PC-3 (cell line): ENCODE data around the gene CRADD.

DNA sequence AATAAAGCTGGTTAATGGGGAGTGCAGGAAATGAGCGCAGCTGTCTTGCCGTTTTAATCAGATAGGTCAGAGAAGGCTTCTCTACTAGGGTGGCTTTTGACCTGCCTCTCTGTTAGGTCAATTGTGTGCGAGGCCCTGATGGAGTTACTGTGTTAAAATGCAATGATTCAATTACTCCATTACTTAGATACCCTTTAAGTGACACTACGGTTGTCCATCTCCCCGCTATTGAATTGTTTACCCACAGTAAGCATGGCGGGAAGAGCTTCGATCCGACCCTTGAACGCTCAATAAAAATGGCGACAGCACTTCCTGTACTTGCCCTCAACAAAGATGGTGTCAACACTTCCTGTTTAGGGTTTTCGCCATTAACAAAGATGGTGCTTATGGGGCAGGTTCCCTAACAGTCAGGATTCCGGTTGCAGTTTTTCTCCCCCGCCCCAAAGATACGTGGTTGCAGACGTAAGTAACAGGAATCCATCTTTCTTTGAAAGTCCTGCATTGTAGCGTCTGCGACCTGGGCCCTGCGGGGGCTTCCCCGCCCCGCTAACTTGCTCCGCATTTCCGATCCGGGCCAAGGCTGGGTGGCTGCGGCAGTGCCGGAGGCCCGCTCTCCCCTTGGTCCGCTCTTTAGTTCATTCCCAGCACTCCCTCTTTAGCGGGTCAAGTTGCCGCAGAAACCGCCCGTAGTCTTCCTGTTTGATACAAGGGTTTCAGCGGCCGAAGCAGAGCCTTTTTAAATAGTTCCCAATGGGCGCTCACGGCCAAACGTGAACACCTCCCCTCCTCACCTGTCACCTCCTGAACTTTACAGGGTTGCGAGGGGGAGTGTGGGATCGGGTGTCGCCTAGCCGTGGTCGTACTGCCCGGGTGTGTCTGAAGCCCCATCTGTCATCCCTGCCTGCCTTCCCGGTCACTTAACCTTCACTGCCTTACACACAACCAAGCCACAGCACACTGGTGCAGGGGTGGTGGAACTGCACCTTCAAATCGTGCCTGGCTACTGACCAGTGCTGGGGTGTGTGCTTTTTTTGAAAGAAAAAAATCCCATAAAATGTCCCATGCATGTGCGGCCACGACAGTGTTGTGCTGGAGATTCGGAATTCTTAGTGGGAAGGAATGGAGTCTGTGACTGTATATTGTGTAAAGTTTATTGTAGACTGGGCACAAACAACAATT, at the start of gene CRADD:
CRADD (plus strand) TSS at position 365 of the 1,179 bp plus-strand sequence.
- RAMPAGE, long total RNA = no peak

DNA sequence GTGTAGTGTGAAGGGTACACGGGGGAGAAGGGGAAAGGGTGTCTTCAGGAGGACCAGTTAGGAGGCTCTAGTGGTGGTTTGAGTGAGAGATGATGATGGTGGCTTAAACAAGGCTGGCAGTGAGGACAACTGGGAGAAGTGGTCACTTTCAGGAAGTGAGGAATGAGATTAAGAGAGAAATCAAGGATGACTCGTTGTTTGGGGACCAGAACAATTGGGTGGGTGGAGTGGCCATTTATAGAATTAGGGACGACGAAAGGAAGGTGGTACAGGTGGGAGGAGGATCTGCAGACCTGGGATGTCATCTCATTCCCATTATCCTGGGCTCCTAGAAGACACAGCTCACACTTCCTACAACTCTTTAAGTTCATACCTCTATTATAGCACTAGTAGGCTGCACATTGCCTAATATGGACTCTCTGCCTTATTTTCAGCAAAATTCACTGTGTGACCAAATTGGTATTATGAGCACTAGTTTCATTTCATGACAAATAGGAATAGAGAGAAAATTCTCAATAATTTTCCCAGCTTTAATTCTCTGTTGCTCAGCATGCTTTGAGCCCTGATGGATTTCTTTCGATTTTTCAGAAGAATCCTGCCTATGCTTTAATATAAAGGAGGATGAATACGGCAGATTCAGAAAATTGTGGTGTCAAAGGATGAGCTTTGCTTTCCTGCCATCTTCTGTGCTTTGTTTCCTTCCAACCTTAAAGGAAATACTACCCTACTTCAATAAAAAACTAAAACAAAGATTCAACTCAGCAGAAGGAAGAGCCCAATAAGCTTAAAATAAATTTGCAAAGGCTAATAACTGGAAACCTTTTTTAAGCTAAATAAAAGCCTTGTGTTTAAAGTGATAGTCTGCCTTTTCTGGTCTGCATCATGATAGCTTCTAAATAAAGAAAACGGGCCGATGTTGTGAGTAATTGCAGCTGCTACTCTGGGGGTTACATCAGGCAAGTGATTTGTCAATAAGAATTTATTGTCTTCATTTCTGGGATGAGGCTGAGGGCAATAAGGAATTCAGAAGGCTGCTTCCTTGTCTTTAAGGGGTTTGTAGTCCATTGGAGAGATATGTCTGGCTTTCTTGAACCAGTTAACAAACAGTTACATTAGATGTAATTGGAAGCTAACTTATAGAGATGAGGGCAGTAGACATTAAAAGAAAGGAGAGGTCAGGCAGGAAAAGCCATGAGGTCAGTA, 84.5 kb downstream of the CRADD start:
- RAMPAGE, long total RNA = no peak

GRCh38 chr12:93818866-93819512, 141.8 kb downstream of the CRADD start:
- RAMPAGE, long total RNA = no peak

DNA sequence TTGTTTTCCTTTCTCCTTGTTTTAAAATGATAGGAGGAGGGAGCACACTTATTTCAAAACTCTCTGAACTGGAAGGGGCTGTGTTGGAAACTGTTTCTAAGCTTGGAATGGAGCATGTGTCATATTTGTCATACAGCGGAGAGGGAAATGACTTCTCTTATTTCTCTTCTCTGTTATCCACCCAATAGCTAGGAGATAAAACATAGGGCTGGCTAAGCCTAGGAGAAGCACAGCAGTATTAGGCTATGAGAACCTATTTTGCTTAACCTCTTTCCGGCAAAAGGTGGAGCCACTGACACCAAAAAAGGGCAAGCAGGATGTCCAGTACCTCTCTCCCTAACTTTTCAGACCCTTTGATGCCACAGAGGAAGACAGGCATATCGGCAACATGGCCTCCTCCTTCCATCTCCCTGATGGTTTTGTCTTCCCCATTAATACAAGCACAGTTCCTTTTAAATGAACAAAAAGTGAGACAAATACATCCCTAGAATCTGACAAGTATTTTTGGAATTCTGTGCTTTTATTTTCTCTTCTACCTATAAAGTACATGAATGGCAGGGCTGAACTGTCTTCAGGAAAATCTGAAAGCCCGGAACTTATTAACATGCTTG, 148.4 kb downstream of the CRADD start:
- RAMPAGE, long total RNA = no peak

GRCh38 chr12:93849887-93850385, 172.8 kb downstream of the CRADD start:
- RAMPAGE, long total RNA = no peak

DNA sequence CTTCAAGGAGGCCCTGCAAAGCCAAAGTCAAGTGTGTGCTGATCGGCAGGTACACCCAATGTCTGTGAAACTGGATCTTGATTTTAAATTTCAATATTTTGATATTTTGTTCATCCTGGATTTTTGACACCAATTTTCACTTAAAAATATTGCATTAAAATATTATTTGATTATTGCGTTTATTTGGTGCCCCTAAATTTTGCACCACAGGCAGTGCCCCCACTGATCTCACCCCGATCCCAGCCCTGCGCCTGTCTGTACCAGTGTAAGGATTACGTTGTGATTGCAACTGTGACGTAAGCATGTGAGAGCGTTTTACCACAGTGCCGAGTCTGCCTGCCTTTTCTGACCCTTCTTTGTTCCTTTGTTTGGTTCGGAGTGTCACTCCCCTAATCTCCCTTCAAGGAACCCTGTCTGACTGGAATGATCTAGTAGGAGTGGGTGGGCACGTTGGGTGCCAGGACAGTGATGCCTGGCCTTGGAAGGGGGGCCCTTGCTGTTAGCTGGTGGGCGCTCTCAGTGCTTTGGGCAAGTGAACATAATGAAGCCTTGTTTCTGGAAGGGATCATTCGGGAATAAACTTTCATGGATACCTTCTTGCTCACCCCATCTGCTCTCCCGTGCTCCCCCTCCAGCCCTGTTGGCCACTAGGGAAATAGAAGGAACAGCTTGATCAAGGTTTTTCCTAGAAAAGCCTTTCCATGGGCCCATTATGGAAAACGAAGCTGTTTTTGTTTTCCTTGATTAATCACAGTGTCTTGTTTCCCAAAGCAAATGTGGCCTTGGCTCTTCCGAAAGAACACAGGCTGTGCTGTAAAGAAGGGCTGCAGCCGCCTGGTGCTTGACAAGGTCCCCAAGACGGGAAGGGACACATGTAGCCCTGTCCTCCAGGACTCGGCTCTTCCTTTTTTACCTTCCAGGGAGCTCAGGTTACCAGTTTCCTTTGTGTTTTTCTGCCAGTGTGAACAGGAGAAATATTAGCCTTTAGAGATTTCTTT, 215.3 kb downstream of the CRADD start:
- RAMPAGE, long total RNA = no peak

- RAMPAGE, long total RNA = no peak
These were observed 157.4 kb upstream of the PLXNC1 start for GRCh38 chr12:93990761-93991501.

GRCh38 chr12:94063089-94063744, 85.2 kb upstream of the PLXNC1 start:
- RAMPAGE, long total RNA = no peak

GRCh38 chr12:94145698-94146184, 2.6 kb upstream of the PLXNC1 start:
- RAMPAGE, long total RNA = no peak

- RAMPAGE, long total RNA = no peak
These were observed 35.3 kb downstream of the PLXNC1 start for GRCh38 chr12:94183711-94184028.

GRCh38 chr12:94673653-94674141, 23.3 kb upstream of the TMCC3 start:
- RAMPAGE, long total RNA = no peak

DNA sequence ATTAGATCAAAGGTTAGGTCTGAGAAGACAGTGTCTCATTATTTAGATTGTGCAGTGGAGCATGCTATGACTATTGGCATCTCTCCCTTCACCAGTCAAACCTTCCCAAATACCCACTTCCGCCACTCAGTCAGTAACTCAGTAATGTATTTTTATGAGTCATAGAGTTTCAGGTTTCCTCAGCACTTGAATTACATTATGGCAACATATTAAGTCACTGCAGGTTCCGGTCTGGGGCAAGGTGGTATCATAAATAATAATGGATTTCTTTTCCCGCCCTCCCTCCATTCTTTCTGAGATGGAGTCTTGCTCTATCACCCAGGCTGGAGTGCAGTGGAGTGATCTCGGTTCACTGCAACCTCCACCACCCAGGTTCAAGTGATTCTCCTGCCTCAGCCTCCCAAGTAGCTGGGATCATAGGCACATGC, 29.9 kb upstream of the NR2C1 start:
- RAMPAGE, long total RNA = no peak

- RAMPAGE, long total RNA = no peak
These were observed 12.9 kb downstream of the FGD6 start for GRCh38 chr12:95204089-95204967.

DNA sequence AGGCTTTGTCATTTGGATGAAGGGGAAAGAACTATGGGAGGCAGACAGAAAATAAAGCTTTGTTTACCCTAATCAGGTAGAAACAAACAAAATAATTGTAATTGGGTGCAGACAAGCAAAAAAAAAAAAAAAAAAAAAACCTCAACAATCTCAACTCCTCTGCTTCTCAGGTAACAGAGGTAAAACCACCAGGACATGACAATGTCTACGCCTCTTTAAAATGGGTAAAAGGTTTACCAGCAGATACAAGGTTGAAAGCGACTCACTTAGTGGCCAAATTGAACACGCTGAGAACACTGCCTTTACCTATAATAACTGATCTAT, 752 bp downstream of the FGD6 start:
- RAMPAGE, long total RNA = no peak

DNA sequence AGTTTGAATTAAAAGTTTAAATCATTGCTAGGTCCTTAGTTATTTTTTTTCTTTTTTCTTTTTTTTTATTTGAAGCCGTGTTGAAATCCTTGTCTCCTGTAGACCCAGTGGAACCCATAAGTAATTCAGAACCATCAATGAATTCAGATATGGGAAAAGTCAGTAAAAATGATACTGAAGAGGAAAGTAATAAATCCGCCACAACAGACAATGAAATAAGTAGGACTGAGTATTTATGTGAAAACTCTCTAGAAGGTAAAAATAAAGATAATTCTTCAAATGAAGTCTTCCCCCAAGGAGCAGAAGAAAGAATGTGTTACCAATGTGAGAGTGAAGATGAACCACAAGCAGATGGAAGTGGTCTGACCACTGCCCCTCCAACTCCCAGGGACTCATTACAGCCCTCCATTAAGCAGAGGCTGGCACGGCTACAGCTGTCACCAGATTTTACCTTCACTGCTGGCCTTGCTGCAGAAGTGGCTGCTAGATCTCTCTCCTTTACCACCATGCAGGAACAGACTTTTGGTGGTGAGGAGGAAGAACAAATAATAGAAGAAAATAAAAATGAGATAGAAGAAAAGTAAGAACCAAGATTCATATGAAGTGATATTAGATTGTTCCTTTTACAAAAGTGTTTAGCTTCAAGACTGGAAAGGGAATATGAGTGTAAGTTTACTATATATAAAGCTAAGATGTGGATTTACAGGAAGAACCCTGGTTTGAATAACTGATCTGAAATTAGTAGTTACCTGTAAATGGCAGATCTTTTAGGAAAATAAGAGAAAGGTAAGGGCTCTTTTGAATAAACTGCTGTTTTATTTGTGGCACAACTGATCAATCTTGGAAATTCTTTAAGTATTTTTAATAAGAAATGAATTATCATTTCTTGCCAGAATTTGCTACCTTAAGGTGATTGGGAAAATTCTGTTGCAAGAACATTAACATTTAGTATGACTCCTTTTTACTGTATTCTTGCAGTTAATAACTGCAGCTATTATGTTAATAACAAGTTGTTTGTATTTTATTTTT, 82.8 kb downstream of the VEZT start:
- RAMPAGE, long total RNA = no peak

GRCh38 chr12:95548074-95548632, 3.1 kb downstream of the USP44 start:
- RAMPAGE, long total RNA = no peak

- RAMPAGE, long total RNA = no peak
These were observed 57.5 kb downstream of the NTN4 start for GRCh38 chr12:95733106-95733354.

- RAMPAGE, long total RNA = no peak
These were observed 17.9 kb downstream of the NTN4 start for GRCh38 chr12:95772574-95773173.

GRCh38 chr12:95842339-95842820, 16.4 kb upstream of the SNRPF start:
- RAMPAGE, long total RNA = no peak

DNA sequence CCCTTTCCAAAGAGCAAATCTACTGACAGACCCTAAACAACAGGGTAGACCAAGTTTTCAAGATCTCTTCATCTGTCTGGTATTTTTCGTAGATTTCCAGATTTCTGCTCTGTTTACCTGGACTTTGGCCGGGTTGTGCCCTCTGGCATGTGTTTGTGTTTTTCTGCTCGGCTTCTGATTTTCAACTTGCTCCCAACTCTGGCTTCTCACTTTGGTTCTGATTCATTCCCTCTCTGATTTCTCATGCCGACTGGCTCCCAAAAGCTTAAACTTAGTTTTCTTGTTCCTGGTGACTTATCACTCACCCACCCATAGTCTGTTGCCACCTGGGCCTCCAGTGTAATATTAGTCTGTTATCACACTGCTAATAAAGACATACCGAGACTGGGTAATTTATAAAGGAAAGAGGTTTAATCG, 23.5 kb downstream of the AMDHD1 start:
- RAMPAGE, long total RNA = no peak